Stomach (tissue), 7 donors: ENCODE measurements around a stretch of chr5.

DNA sequence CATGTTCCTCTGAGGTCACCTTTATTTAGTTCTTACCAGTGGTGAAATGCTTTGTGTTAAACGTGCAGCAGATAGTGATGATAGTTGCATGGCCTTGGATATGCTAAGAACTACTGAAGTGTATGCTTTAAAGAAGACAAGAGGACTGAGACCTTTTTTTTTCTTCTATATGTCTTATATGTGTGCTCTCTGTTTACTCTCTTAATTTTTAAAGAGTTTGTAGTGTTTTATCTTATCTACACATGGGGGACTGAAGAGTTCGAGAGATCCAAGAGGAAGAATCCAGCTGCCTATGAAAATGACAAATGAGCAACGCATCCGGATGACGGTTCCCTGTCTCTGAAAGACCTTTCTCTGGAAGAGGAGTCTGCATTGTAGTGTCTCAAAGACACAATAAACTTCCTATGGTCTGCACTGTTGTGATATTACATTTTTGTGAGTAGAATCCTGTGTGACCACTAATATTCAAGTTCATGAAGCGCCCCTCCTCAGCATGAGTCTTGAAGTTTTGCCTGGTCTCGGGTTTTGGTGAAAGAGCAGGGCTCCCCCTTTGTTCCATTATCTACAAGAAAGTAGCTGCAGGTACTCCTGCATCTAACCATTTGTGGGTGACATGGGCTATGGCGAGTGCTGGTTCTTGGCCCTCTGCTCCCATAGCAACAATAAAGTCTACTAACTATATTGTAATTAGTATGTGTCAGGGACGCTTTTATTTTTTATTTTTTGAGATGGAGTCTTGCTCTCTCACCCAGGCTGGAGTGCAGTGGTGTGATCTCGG, 1.0 kb downstream of the UQCRQ start:
- PRO-cap: no peak
- RAMPAGE, long total RNA, 5 experiments: no peak in any of the 5 experiments
- RRBS: no CpG with 5 or more reads among the region's 10 CpGs

- PRO-cap: no peak
- RAMPAGE, long total RNA, 5 experiments: no peak in any of the 5 experiments
- RRBS: no CpG with 5 or more reads among the region's 7 CpGs
Observed at GRCh38 chr5:132936873-132937328, 26.5 kb downstream of the AFF4 start.

GRCh38 chr5:132951855-132952095, 11.7 kb downstream of the AFF4 start:
- PRO-cap: no peak
- RAMPAGE, long total RNA, 5 experiments: no peak in any of the 5 experiments

GRCh38 chr5:133016183-133016444, 10.2 kb downstream of the ZCCHC10 start:
- PRO-cap: no peak
- RAMPAGE, long total RNA, 5 experiments: no peak in any of the 5 experiments
- RRBS: no CpG with 5 or more reads among the region's 3 CpGs

DNA sequence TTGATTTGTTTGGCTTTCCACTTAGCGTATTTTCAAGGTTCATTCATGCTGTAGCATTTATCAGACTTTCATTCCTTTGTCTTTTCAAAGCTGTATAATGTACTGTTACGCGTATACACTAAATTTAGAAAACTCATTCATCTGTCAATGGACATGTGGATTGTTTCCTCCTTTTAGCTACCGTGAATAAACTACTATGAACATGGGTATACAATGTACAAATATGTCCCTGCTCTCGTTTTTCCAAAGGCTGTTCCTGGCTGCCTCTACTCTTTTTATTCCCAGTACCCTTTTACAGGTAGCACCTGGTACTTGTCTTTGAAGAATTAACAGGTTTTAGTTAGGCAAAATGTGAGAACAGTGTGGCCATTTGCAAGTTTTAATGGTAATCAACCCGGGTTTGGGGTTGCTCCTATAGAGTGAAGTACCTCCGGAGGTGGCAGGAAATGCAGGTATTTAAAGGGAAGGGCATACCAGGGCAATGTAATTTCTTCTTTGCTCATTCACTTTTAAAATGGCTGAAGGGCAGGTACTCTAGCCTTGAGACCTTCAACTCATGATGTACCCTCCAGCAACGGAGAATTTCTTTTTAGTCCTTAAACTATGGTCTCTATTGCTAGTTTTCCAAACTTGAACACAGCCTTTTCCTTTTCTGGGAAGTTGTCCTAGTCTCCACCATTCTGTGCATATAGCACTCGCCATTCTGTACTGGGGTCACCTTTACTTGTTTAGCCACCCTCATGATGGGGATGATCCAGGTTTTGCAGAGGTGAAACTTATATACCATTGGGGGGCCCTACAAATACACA, 1.4 kb upstream of the HSPA4 start:
- PRO-cap: no peak
- RAMPAGE, long total RNA, 5 experiments: no peak in any of the 5 experiments
- RRBS: no CpG with 5 or more reads among the region's 9 CpGs

DNA sequence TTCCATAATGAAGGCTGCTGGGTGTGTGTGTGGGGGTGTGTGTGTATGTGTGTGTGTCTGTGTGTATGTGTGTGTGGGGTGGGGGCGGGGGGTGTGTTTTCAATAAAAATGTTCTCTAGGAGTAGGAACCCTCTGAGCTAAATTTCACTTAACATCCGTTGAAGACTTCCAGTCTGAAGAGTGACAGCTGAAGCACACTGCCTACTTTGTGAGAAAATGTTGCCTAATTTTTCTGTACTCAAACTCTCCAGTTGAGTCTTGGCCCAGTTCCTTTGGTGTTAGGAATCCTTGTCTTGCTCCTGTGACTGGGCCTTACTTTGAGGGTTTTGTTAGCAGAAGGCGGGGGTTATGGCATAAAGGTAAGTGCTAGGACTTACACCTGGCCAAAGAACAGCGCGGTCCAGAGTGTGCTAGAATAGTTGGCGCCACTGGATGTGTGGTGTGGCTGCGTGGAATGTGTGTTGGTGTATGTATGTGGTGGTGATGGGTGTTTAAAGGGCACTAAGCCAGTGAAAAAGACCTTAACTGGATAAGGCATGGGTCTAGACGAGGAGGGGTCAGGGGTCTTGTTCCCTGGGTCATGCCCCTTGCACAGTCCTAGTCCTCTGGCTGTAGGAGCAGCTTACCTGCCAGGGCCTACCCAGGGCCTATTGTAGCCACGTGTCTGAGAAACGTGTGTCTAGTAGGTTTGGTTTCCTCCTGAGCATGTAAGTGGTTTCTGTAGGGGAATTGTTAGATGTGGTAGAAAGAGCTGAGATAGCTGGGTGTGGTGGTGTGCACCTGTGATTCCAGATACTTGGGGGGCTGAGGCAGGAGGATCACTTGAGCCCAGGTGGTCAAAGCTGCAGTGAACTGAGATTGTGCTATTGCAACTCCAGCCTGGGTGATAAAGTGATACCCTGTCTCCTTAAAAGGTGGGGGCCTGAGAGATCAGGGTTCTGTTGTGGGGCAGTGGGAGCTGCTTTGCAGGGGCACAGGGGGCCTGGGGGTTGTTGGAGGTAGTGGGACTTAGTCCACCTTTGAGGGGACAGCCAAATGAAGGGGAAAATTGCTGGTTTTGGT, 55.0 kb downstream of the HSPA4 start:
- PRO-cap: no peak
- RAMPAGE, long total RNA, 5 experiments: no peak in any of the 5 experiments
- RRBS: no CpG with 5 or more reads among the region's 10 CpGs

DNA sequence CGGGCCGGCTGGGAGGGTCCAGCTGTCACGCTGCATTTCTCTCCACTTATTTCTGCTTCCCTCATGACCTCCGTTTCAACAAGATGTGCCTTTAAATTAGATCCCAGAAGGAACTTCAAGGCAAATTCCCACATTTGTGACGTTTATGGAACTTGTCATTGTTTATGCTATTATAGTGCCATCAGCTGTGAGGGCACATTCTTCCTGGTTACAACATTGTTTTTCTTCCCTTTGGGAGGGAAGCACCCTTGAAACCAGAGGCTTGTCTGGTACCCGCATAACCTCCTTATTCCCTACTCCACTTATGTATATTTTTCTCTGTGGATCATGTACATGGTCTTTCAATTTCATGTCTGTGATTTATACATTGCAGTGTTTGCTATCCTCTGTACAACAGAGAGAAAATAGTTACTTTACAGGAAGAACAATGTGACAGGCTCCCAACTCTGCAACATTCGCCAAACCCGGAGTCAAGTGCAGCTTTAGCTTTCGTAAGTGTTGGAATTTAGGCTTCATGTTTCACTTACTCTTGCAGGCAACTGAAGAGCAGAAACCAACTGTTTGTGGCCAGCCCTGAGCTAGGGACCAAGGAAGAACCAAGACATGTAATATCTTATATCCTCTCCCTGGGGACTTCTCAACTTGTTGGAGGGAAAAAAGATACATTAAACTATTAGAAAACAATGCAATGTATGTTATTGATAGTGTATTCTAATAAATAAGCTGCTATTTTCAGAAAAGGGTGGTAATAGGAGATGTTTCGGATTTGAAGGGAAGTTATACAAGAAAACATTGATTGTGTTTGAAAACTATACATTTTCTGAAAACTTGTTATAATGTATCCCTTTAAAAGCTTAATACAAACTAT, 148.0 kb downstream of the C5orf15 start:
- PRO-cap: no peak
- RAMPAGE, long total RNA, 5 experiments: no peak in any of the 5 experiments
- RRBS: no CpG with 5 or more reads among the region's 10 CpGs

GRCh38 chr5:133934257-133934763, 34.1 kb downstream of the C5orf15 start:
- PRO-cap: no peak
- RAMPAGE, long total RNA, 5 experiments: no peak in any of the 5 experiments
- RRBS: no CpG with 5 or more reads among the region's 6 CpGs

GRCh38 chr5:133938825-133939400, 29.5 kb downstream of the C5orf15 start:
- PRO-cap: no peak
- RAMPAGE, long total RNA, 5 experiments: no peak in any of the 5 experiments
- RRBS: no CpG with 5 or more reads among the region's 3 CpGs

GRCh38 chr5:133999566-134000629, 4.9 kb downstream of the VDAC1 start:
- PRO-cap: no peak
- RAMPAGE, long total RNA, 5 experiments: no peak in any of the 5 experiments
- RRBS: no CpG with 5 or more reads among the region's 11 CpGs

DNA sequence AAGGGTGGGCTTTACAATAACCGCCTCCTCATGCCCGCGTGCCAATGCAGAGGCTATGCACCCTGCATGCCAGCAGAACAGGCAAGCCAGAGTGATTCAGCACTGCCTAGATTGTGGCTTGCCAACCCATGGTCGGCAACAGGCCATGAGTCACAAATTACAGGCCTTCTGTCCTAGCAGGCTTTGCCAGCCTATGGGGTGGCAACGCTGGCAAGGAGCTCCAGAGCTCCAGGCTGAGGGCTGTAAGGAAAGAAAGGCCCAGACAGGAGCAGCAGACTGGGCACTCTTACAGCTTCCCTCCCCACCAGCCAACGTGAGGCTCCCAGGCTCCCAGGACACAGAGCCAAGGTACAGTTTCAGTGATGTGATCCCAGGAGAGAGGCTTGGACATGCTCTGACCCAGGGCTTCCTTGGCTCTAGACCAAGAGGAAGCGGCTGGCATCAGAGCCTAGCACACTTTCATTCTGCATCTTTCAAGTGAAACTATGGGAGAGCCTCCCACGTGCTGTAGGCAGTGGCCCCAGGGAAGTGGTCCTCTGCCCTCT, 54.2 kb upstream of the VDAC1 start:
- PRO-cap: unidirectional peak, plus-strand start at position 245 of the sequence
- RAMPAGE, long total RNA, 5 experiments: no peak in any of the 5 experiments
- RRBS: no CpG with 5 or more reads among the region's 8 CpGs

DNA sequence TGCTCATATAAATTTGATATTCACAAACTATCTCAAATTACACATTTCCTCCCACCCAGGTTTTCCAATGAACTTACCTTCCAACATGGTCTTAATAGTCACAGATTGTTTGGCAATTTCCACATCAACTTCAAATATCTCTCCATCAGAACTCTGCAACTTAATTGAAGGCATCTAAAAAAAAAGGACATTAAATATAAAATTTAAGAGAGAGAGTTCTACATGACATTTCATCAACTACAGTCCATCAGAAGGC, 3.0 kb downstream of the SKP1 start:
- PRO-cap: no peak
- RAMPAGE, long total RNA, 5 experiments: start-site peak on the minus strand in 1 of 5 experiments, centred at position 120 of the sequence, 116 reads per replicate

GRCh38 chr5:134226302-134226886, 521 bp upstream of the PPP2CA start:
- PRO-cap: bidirectional peak, plus-strand start at chr5:134226410, minus-strand start at chr5:134226048; bidirectional peak, plus-strand start at chr5:134226693, minus-strand start at chr5:134226645
- RAMPAGE, long total RNA, 5 experiments: start-site peak on the plus strand in 1 of 5 experiments, at chr5:134226406-134226421 at its widest, 5 reads per replicate
- RRBS: 1% methylated on average over 30 of the region's 49 CpGs

DNA sequence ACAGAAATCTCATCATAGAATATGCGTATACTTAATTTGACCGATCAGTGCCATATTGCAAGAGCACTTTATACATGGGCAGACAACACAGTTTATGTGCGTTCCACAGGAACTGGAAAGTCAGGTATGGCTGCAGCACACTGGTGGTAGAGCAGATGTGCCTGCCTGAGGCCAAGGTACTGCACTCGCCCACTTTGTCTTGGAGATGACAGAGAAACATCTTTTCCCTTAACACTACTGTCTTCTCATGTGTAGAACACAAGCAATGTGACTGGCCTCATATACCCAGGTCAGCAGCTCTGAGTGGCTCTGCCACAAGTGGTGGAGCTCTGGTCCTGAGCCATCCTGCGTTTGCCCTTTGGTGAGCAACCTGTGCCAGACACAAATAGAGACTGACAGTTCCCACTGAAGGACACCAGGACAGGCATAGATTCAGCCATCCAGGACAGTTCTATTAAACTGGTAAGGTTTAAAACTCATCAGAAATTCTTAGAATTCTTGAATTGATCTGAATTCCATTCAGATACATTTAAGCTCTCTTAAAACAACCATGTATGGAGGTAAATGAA, 21.0 kb upstream of the PPP2CA start:
- PRO-cap: no peak
- RAMPAGE, long total RNA, 5 experiments: no peak in any of the 5 experiments
- RRBS: no CpG with 5 or more reads among the region's 5 CpGs

DNA sequence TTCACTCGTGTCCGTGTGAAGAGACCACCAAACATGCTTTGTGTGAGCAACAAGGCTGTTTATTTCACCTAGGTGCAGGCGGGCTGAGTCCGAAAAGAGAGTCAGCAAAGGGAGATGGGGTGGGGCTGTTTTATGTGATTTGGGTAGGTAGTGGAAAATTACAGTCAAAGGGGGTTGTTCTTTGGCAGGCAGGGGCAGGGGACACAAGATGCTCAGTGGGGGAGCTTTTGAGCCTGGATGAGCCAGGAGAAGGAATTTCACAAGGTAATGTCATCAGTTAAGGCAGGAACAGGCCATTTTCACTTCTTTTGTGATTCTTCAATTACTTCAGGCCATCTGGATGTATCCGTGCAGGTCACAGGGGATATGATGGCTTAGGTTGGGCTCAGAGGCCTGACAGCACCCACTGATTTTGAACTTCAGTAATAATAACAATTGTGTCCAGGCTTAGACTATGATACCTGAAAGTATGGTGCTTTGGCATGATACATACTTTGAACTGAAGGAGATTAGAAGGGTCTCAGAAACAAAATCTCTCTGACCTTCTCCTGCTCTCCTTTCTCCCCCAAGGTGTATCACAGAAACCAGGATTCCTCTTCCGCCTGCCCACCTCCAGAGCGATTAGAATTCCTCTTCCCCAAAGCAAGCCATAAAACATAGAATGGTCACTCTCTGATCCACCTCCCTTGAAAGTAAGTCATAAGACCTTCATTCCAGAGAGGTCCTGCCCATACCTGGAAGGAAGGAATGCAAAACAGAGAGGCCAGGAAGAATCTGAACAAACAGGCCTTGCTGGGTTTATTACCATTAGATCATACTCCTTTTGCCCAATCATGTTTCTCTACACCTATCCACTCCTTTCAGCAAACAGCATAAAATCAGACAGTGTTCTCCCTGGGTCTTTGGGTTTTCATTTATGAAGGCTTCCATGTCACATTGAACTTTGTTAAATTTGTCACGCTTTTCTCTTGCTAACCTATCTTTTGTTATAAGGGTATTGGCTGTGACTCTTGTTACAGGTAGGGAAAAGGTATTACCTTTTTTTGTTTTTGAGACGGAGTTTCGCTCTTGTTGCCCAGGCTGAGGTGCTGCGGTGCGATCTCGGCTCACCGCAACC, 21.1 kb downstream of the CDKL3 start:
- PRO-cap: no peak
- RAMPAGE, long total RNA, 5 experiments: no peak in any of the 5 experiments
- RRBS: no CpG with 5 or more reads among the region's 14 CpGs

- PRO-cap: bidirectional peak, plus-strand start at chr5:134503649, minus-strand start at chr5:134503601
- RAMPAGE, long total RNA, 5 experiments: no peak in any of the 5 experiments
- RRBS: no CpG with 5 or more reads among the region's 6 CpGs
Observed at GRCh38 chr5:134503235-134503784, 22.2 kb upstream of the JADE2 start.

DNA sequence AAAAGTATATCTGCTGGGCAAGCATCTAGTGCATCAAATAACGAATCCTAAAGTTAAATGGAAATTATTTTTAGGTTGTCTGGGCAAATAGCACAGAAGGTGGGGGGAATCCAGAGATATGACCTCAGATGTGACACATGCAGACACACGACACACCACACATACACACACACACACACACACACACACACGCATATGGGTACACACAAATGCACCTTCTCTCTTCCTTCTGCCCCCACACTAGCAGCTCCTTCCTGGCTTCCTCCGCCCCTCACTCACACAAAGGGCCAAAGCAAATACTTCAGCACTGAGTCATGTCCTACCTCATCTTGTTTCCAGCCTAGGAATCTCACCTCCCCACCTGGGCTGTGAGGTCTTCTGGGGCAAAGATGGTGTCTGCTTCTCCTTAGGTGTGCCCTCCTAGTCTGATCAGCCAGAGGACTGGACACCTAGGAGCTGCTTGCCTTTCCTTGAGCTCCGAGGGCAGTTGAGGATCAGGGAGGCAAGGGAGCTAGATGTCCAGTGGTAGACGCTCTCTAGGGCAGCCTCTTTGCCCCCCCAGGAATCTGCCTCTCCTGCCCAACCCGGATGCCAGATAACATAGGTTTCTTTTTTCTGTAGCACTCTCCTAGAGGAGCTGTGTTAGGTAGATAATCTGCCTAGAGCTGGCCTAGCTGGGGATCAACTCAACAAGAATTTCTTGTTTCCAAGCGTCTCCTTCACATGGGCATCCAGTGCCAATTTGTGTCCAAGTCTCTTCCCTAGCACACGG, 14.3 kb upstream of the JADE2 start:
- PRO-cap: no peak
- RAMPAGE, long total RNA, 5 experiments: no peak in any of the 5 experiments
- RRBS: no CpG with 5 or more reads among the region's 9 CpGs

GRCh38 chr5:134773533-134774120, 15.0 kb downstream of the DDX46 start:
- PRO-cap: no peak
- RAMPAGE, long total RNA, 5 experiments: start-site peak on the plus strand in 3 of 5 experiments, at chr5:134773669-134773858 at its widest, 30 to 89 reads per replicate
- RRBS: no CpG with 5 or more reads among the region's 8 CpGs

DNA sequence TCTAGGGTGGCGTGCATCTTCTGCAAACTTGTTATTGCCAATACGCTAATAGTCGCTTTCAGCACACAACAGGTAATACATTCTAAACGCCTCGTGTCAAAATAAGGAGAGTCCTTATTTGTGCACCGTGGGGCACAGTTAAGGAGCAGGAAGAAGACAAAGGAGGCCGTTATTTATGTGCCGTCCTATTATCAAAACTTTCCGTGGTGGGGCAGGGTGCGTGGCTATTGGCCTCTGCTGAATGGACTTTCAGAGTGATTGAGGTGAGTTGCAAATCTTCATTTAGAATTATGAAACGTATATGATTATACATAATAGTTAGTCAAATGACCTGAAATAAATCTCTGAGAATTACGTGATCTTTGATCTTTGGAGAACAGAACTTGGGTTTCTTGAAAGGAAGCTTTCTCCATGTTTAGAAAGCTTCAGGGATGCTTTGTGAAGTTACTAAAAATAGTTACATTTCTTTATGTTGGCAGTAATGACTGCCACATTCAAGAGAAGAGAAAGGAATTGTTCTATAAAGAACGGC, 899 bp downstream of the C5orf24 start:
- PRO-cap: no peak
- RAMPAGE, long total RNA, 5 experiments: no peak in any of the 5 experiments
- RRBS: no CpG with 5 or more reads among the region's 13 CpGs

GRCh38 chr5:134923453-134924425, 18.8 kb downstream of the PCBD2 start:
- PRO-cap: no peak
- RAMPAGE, long total RNA, 5 experiments: start-site peak on the plus strand in 2 of 5 experiments, at chr5:134923759-134924348 at its widest, 5 to 6 reads per replicate
- RRBS: no CpG with 5 or more reads among the region's 26 CpGs